Skeletal muscle satellite cell (primary cell): Measurements from ENCODE around the genes EED and CHORDC1.

DNA sequence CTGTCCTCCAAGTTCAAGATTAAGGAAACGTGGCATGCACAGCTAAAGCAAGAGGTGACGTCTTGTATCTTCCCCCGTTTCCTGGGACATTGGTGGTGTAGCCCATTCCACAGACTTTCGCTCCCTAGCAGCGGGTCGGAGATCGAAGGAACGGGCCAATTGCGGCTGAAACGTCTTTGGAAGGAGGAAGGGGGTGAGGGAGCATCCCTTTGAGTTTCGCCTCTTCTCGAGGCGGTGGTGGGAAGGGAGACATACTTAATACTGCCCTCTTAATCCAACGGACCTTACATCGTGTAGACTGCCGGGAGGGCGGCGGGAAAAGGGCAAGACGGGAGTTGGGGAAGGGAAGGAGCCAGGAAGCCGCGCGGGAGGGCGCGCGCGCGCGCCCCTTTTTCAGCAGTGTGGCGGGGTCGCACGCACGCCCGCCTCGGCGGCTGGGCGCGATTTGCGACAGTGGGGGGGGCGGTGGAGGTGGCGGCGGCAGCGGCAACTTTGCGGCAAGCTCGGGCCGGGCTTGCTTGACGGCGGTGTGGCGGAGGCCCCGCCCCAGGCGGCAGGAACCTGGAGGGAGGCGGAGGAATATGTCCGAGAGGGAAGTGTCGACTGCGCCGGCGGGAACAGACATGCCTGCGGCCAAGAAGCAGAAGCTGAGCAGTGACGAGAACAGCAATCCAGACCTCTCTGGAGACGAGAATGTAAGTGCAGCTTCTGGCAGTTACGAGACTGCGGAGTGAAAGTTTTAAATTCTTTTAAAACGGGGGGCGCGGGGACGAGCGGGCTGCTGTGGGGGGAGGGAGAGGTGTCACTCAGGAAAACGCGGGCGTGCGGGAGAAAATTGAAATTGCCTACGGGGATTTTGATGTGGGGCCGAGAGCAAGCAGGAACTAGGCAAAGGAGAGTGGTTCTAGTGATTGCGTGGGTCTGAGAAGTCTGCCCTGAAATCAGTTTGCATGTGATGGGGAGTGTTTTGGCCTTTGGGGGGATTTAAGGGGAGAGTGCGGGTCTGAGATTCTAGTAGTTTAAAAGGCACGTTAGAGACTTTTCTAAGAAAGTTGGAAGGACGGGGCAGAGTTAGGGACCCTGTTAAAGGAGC, at the start of gene EED:
Gene EED (plus strand): TSS at position 105 of the 1,093 bp plus-strand sequence.
- CAGE, long polyA plus RNA, result start-site peak on the plus strand centred at position 165 of the sequence, 114 bp wide, 208 and 223 reads in 2 replicates; start-site peak on the plus strand centred at position 569 of the sequence, 41 bp wide, 29 and 19 reads in 2 replicates

- CAGE, long polyA plus RNA, result no peak
Observed at GRCh38 chr11:86523884-86524377, 149.2 kb downstream of the CCDC81 start.

DNA sequence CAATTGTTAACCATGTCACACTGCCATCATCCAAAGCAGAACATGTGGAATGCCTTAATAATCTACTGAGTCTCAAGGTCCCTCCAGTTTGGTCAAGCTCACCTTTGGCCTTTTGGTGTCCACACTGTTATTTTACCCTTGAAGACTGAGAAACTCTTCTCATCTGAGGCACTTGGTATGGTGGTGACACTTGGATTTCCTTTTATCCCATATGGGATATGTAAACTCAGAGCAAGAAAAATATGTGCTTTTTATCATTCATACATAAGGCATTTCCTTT, 64.8 kb upstream of the PRSS23 start:
- CAGE, long polyA plus RNA, result no peak

GRCh38 chr11:86940500-86941047, 14.6 kb downstream of the FZD4 start:
- CAGE, long polyA plus RNA, result no peak

GRCh38 chr11:86956755-86957121, 1.5 kb upstream of the FZD4 start:
- CAGE, long polyA plus RNA, result no peak

- CAGE, long polyA plus RNA, result no peak
Observed at GRCh38 chr11:86982043-86982573, 26.9 kb upstream of the FZD4 start.

DNA sequence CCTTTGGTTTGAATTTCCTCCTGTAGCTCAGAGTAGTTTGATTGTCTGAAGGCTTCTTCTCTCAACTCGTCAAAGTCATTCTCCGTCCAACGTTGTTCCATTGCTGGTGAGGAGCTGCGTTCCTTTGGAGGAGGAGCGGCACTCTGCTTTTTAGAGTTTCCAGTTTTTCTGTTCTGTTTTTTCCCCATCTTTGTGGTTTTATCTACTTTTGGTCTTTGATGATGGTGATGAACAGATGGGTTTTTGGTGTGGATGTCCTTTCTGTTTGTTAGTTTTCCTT, 209.0 kb downstream of the TMEM135 start:
- CAGE, long polyA plus RNA, result no peak

DNA sequence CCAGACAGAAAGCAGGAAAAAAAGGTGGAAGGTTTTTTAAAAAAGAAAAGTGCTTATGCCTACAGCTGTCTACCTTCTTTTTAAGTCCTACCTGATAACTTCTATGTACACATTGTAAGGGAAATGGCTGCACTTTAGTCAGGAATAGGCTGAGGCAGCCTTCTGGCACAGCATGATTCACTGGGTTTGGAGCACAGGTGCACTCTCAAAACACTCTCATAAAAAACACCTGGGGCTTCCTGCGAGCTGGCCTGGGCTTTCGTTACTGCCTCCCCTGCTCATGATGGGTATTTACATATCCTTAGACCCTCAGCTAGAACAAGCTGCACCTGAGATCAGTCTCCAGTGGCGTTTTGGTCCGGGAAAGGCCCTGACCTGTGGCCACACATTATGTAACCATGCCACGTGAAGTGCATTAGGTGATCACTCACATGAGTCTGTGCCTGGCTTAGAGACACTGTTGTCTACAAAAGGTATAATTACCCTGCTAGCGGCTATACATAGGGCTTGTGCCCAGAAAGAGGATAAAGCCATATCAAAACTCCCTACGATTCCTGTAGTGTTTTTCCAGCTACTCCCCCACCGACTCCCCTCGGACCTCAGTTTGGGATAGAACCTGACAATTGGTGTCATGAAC, 321.7 kb downstream of the TMEM135 start:
- CAGE, long polyA plus RNA, result no peak

- CAGE, long polyA plus RNA, result no peak
Observed at GRCh38 chr11:88509034-88509769, 171.7 kb upstream of the CTSC start.

DNA sequence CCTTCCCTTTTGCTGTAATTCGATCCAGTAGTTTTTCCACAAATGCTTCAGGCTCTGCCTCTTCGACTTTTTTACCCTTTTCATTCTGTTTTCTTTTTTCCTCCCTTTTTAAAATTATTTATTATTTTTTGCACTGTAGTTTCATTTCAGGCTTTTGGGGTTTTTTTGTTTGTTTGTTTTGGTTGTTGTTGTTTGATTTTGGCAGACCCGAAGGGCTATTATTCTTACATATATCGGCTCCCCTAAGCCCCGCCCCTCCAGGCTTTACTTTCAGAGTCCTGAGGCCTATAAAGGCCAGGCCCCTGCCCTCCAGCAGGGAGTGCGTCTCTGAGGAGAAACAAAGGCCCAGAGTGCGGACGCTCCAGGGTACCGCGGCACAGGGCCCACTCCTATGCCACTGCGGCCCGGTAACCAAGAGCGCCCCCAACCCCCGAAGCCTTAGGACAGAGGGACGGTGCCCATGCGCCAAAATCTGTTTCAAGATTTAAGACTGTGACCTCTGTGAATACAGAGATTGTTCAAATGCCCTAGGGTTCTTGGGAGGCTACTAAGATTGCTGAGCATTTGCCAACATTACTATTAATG, 116.6 kb downstream of the TYR start:
- CAGE, long polyA plus RNA, result no peak

GRCh38 chr11:90209619-90210128, 13.2 kb downstream of the CHORDC1 start:
- CAGE, long polyA plus RNA, result no peak

- CAGE, long polyA plus RNA, result no peak
Observed at GRCh38 chr11:90222114-90222969, 507 bp downstream of the CHORDC1 start.

DNA sequence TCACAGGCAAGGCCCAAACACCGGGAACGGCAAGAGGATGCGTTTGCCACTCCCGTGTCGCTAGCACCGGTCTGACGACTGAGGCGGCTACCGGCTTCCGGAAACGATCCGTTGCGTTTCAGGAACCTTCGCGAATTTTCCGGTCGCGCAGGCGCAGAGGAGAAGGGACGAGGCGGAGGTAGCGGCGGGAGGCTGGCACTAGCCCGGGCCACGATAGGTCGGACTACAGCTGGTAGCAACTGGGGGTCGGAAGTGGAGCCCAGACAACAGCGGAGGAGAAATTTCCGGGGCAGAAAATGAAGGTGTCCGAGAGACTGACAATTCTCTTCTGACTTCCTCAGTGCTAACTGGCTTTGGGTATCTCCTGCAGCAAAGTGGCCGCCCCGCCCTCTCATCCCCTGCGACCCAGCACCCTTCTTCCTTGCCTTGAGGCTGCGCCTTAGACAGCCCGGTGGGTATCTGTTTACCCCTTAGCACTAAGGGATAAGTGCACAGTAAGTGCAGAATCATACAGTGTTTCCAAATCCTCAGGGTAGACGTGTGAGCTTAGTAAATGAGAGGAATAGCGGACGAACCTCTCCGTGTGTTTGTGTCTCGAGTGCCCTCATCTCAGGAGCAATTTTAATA, at the start of gene CHORDC1:
Gene CHORDC1 (minus strand): TSS at position 80 of the 627 bp plus-strand sequence.
- CAGE, long polyA plus RNA, result no peak

DNA sequence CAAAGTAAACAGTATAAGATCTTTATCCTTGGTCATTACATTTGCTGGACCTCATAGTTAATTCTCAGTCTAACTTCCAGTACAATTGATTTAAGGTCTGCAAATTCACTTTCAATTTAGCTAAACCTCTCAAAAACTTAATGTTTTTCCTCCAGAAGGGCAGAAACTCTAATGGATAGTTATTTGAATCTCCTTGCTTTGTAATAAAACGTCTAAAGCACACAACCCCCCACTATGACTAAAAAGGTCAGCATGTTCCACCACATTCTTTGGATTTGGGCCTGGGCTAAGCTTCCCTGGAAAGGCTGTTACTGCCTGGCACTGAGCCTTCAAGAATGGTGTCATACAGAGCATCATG, 242.8 kb upstream of the FAT3 start:
- CAGE, long polyA plus RNA, result no peak

GRCh38 chr11:93530241-93531129, 12.7 kb downstream of the SMCO4 start:
- CAGE, long polyA plus RNA, result no peak

- CAGE, long polyA plus RNA, result no peak
Observed at GRCh38 chr11:93532268-93532945, 10.8 kb downstream of the SMCO4 start.

GRCh38 chr11:93667482-93667934, 6.0 kb downstream of the CEP295 start:
- CAGE, long polyA plus RNA, result no peak

DNA sequence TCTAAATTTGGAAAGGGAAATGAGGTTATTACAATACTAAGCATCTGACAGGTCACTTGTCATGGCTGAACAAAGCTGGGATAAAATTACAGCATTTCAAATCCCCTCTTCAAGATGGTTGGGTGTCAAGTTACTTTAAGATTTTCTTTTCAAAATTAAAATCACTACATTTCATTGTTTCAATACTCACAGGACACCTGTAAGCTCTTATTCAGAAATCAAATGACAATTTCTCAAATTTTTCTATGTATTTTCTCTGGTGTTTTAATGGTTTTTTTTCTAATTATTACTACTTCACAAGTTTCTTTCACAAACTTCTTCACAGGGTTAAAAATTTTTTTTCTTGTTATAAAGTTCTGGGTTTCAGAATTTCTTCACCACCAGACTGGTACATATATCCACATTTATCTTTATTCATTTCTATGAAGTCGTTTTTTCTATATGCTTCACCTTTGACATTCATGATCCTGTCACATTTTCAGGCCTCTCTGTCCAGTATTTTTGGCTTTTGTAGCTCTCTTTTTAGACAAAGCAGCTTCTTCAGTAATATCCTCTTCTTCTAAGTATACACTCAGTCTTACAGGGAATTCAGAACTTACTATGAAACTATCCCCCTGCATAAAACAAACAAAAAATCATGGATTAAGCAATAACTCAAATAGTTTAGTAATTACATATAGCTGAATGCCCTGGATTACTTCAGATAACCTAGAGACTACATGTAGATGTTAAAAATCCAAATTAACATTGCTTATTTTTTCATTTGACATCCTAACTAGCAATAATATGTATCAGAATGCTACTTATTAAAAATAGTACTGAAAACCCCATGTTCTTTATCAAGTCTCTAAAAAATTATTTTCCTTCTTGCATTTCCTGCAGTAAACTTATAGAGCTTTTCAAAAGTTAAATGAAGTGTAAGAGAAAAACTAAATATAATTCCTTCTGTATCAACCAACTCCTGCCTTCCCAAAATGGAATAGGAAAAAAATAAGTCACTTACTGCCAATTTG, 5.3 kb downstream of the TAF1D start:
- CAGE, long polyA plus RNA, result no peak

DNA sequence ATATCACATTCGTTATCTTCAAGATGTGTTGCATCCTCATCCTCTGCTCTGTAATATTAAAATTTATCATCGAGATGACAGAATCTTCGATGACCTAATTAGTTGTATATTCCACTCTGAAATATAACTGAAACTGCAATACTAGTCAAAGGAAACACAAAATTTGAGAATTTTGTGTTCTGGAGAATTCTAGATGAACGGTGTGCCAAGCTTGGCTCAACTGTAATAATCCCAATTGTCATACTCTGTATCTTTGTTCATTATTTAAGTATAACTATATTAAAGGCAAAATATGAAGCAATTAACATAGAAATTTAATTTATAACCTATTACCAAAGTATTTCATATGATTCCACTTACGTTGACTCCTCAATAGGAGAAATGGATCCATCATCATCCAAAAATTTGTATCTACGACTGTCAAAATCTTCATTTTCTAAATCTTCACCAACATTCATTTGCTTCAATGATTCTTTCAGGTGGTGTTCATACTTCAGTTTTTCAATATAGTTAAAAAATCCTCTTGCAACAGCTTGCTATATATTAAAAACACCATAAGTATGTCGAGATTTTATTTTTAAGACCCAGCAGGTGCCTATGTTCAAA, 4.5 kb downstream of the TAF1D start:
- CAGE, long polyA plus RNA, result no peak

DNA sequence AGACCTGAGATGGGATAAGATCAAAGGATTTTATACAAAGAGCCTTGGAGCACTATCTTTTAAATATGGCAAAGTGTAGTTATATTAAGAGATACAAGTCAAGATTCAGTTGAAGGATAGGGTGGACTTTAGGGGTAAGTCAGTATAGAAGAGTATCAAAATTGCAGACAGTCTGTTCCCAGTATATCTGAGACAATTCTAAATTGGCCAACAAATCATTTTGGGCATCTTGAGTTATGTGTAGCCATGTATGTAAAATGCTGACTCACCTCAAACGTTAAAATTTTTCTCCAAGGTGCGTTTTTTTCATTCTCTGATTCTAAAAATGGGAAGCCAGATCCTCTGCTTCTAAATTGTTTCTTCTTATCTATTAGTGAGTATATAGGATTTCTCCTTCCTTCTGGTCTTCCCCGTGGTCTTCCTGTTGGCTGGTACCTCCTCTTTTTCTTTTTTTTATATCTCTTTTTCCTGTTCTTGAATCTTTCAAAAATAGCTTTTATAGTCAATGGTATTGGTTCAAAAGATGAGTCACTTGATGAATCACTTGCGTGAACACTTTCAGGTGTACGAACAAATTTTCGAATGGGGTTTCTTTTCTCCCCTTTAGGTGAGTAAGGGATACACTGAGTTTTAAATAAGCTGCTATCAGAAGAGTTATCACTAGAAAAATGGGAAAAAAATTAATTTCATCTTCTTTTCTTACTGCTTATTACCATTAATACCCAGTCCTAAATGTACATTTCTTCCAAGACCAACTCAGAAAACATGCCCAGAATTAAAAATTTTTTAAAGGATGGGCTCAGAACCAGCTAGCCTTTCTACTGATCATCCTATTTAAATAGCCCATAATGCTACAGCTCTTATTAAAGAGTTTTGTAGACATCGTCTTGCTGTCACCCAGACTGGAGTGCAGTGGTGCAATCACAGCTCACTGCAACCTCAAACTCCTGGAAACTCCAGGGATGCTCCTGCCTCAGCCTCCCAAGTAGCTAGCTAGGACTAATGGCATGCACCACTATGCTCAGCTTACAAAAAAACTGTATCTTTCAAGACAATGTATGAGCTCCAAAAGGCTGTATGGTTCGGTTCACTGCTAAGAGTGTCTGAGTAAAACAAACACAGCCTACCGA, 3.1 kb downstream of the TAF1D start:
- CAGE, long polyA plus RNA, result no peak